Parotid gland (tissue), 1 donor: Measurements from ENCODE around the genes YIF1A and CD248.

DNA sequence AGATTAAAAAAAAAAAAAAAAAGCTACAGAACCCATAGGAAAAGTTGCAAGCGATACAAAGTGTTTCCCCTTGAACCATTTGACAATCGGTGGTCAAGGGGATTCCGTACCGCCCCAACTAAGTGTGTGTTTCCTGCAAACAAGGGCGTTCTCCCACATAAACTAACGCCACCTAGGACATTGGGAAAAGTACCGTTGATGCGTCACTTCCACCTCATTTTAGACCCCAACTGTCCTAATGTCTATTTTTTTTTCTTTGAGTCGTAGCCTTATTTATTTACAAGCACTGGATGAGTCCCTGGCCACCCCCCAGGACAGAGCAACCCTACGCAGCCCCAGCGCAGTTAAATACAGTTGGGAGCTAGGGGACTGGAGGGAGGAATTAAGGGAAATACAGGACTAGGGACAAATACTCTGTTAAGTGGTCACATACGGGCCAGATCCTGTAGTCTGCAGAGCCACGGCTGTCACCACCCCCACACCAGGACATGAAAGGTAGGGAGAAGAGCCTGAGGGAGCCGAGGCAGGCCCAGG, 19.0 kb downstream of the EIF1AD start:
- PRO-cap = no peak

- PRO-cap = no peak
Observed at GRCh38 chr11:66062795-66063219, 7.3 kb upstream of the PACS1 start.

DNA sequence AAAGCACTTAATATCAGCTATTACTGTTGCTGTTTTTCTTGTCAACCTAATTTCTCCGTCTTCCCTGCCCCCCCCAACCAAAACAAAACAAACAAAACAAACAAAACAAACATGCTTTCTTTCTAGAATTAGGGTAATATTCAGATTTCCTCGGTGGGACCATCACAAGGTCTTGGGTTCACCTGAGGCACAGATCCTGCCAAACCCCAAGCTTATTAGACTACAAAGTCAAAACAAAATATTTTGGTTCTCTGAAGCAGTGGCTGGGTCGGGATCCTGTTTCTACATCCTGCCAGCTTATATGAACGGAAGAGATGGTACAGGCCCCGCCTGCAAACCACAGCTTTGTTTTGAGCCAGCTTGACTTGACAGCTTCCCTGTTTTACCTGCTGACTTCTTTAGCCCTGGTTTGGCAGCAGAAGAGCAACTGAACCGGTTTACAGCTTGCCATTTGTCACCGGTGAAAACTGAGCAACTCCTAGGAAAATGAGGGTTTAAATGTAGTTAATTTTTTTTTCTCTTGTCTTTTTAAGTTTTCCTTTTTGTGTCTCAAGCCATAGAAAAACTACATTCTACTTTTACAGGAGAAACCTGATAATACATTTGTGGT, 11.4 kb downstream of the PACS1 start:
- PRO-cap = no peak

GRCh38 chr11:66115438-66116004, 45.4 kb downstream of the PACS1 start:
- PRO-cap = no peak

GRCh38 chr11:66276147-66276761, 1.7 kb upstream of the CNIH2 start:
- PRO-cap = no peak

GRCh38 chr11:66281460-66281972, 3.5 kb downstream of the CNIH2 start:
- PRO-cap = no peak

GRCh38 chr11:66283318-66283984, 5.5 kb downstream of the CNIH2 start:
- PRO-cap = no peak

DNA sequence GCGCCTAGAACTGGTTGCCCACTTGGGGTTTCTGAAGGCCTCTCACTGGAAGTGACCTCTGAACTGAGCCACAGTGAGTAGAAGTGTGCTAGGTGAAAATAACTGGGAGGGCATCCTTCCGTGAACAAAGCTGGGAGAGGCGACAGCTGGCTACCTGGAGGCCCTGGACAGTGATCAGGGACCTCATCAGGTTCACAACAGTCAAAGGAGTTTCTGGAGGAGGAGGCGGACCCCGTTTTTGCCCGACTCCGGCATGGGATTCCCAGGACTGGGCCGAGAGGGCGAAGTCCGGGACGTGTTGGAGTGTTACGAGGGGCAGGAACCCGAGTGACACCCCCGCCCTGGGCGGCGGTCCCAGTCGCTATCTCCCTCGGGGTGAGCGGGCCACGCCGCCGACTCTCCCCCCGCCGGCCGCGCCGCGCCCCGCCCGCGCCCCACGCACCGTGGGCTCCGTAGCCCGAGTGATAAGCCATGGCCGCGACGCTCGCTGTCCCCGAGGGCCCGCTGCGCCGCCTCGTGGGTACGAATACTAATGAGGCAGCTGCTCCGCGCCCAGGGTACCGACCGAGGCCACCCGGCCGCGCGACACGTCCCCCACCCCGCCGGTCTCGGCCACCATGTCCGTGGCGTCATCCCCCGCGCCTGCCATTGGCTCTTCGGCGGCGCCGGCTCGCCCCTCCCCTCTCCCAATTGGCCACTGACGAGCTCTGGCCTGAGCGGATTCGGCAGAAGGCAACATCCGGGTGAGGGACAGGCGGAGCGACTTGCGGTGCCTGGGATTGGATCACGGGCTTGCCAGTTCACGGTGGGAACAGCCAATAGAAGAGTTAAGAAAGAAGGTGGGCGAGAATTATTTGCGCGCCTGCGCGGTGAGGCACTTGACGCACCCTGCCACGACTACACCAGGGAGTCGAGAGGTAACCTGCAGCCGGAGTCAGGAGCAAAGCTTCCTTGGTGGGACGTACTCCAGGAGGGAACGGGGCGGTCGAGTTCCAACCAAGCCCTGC, at the start of gene YIF1A:
Gene YIF1A, minus strand, starts transcription at position 631 of the 1,007 bp plus-strand sequence.
- PRO-cap = bidirectional peak, plus-strand start at position 905 of the sequence, minus-strand start at position 623 of the sequence

DNA sequence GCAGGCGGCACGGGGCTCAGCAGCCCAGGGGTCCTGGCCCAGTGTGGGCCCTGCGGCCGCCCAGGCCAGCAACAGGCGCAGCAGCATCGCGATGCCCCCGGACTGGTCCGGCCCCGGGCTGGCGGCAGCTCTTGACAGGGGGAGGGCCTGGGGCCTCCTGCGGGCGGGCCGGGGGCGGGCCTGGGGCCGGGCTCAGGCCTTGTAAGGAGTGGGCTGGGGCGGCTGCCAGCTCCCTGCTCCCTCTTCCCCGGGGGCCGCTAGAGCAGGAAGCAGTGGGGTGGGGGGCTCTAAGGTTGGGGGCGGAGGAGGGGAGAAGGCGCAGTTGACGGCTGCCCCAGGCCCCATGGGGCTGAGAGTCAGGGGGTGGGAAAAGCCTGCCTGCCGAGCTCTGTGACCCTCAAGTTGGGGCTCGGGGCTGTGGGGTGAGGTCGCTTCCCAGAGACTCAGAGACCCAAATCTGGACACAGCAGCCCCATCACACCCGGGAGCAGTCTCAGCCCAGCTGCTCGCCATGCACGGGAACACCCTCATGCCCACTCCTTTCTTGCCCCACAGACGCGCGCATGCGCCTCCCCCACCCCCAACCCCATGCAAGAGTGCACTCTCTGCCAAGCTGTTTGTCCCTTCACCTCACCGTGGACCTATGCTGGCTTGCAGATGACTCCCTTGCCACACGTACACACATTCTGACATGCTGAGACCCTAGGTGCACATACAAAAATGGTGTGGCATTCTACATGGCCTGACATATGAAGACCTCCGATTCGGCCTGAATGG, at the start of gene CD248:
Gene CD248, minus strand, starts transcription at position 104 of the 777 bp plus-strand sequence.
- PRO-cap = bidirectional peak, plus-strand start at position 290 of the sequence, minus-strand start at position 104 of the sequence

GRCh38 chr11:66332254-66332866, 3.9 kb downstream of the RIN1 start:
- PRO-cap = no peak

DNA sequence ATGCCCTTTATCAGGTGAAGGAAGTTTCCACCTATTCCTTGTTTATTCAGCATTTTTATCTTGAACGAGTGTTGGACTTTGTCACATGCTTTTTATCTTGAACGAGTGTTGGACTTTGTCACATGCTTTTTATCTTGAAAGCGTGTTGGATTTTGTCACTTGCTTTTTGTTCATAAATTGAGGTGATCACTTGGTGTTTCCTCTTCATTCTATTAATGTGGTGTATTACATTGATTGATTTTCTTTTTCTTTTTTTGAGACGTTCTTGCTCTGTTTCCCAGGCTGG, 3.9 kb upstream of the B4GAT1 start:
- PRO-cap = no peak

DNA sequence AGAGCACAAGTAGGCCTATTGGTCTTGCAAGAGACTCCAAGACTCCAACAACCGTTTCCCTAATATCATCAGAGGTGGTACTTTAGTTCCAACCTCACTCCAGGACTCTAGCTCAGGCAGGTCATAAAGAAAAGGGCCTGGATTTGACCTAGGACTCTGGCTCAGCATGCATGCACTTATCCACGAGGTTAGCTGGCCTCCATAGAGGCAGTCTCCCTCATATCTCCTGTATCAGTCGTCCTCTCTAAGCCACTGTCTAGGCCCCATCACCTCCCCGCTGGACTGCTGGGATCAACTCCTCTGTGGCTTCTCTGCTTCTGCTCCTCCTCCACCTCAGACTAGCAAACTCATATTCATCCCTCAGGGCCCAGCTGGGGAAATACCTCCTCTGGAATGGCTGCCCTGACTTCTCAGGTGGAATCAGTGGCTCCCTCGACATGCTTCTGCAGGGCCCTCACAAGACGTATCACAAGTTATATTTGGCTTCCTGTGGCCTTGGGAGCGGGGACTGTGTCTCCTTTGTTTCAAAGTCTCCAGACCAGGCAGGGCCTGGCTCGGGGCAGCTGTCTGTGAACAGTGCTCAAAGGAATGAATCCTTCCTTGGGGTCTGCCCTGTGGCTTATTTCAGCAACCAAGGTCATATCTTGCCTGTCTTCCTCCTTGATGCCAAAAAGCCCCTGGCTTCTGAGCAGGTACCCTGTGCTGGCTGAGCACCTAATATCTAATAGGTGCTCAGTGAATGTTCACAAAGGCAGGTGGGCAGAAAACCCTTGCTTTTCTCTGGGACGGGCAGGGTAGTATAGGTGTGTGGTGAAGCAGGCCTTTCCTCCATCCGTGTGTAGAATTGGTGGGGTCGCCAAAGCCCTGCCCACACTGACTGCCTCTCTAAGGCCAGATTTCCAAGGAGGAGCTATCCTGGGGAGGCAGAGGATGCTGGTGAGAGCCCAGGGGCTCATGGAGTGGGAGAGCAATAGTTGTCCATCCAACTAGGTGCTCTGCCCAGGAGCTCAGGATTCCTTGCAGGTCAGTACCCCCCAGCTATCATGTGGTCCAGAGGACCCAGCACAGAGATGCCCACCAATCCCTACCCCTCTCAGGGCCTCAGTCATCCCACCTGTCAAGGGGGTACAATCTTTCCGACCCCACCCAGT, 9.9 kb downstream of the SLC29A2 start:
- PRO-cap = no peak

DNA sequence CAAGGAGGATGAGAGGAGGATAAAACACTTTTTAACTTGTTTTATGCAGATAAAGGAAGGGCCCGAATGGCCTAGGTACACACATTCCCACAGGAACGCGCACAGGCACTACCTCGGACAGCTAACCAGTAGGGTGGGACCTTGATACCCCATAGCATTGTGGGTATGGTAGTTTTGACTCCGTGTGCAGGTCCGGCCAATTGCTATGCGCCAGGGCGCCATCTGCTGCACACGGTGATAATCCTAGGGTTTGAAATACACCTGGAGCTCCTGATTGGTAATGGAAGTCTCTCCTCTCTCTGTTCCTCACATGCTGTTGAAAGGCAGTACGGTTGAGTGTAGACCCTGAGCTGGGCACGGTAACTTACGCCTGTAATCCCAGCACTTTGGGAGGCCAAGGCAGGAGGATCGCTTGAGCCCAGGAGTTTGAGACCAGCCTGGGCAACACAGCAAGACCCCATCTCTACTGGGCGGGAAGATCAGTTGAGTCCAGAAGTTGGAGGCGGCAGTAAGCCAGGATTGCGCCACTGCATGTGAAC, 341 bp upstream of the MRPL11 start:
- PRO-cap = no peak

- PRO-cap = no peak
Observed at GRCh38 chr11:66591157-66591583, 1.7 kb downstream of the CCDC87 start.

GRCh38 chr11:66623784-66624672, 7.6 kb downstream of the RBM14 start:
- PRO-cap = no peak

GRCh38 chr11:66630004-66630555, 8.4 kb upstream of the RBM4 start:
- PRO-cap = no peak

DNA sequence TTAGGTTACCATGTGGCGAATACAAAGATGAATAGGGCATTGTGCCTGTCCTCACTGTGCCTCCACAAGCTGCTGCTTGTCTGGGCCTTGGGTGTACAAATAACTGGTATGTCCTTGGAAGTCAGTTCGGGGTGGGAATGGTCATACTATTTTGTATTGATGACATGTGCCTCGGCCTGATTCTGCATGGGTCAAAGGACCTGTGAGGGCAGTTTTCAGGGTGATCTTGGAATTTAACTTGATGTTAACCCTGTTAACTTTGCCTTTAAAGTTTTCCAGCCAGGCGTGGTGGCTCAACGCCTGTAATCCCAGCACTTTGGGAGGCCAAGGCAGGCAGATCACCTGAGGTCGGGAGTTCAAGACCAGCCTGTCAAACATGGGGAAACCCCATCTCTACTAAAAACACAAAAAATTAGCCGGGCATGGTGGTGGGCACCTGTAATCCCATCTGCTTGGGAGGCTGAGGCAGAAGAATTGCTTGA, 11.5 kb downstream of the RBM4 start:
- PRO-cap = no peak

- PRO-cap = no peak
Observed at GRCh38 chr11:66726784-66727956, 1.8 kb downstream of the SPTBN2 start.

- PRO-cap = no peak
Observed at GRCh38 chr11:66967609-66968019, 7.5 kb upstream of the C11orf86 start.

DNA sequence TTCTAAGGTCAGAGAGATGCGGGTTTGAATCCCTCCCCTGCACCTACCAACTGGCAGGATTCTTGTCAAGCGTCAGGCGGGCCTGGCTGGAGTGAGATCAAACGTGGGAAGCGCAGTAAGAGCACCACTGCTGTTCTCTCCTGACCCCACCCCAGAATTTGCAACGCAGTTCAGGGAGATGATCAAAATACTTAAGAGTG, 25.1 kb downstream of the RHOD start:
- PRO-cap = no peak